HTR-8/SVneo (cell line): Measurements from ENCODE around the genes LDLRAD1 and FAM151A.

- RRBS: no CpG with 5 or more reads among the region's 12 CpGs
Observed at GRCh38 chr1:53294514-53295018, 33.3 kb downstream of the LRP8 start.

DNA sequence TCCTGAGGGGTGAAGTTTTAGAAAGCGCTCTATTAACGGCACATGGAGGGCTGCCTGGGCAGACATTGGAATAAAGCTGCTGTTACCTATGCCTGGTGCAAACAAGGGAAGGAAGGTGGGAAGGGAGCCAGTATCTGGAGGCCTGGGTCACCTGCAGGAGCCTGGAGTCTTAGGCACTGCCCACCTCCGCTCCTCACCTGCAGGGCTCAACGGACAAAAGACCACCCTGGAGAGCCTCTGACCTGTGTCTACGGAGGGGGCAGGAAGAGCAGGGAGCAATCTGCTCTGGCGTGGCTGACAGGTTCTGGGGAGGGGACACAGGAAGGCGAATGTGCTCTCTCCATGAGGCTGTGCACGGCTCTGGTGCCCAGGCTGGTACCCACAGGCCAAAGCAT is 69.9 kb downstream of the DMRTB1 start:
- RRBS: no CpG with 5 or more reads among the region's 8 CpGs

DNA sequence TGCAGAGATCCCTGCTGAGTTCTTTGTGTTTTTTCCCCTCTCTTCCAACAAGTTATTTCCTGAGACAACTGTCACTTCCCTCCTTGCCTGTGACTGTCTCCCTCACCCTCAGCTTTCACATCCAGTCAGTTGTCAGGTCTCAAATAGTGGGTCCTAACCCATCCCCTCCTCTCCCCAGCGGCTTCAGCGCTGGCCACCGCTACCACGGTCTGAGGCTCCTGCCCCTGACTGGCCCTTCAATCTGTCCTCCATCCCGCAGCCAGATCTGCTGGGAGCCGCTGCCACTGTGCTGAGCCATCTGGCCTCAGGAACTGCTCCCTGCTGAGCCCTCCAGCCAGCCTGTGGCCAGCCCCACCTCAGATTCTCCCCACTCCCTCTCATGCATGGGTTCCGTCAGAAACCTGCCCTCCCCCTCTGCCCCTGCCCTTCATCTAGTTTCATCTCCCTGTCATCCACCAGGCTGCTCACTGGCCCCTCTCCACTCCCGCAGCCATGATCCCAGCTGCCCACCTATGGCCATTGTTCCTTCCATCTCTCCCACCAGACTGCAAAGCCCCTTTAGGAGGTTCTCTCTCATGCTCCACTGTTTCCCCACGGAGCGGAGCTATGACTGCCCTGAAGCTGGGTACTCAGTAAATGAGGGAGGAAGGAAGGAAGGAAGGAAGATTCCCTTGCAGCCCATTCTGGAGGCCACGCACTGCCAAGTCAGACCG is 53.2 kb downstream of the GLIS1 start:
- RRBS: no CpG with 5 or more reads among the region's 12 CpGs

GRCh38 chr1:53697765-53698333 is 41.1 kb downstream of the GLIS1 start:
- RRBS: no CpG with 5 or more reads among the region's 12 CpGs

DNA sequence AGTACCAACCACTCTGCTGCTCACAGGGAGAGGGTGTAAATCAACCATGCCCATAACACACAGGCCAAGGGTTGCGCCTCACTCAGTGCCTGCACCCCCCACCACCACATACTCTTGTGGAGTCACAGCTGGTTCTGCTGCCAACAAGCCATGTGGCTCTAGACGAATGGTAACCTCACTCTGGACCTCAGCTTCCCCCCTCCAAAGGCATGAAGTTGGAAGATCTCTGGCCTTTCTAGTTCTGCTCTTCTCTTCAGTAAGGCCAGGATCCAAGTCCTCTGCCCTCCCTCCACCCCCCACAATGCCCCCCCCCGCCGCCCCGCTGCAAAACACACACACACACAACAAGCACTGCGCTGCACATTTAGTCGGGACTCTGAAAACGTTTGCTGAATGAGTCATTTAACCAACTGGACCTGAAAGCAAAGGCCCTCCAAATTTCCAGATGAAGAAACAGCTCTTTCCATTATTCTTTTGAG is 1.7 kb upstream of the GLIS1 start:
- RRBS: no CpG with 5 or more reads among the region's 8 CpGs

- RRBS: no CpG with 5 or more reads among the region's 9 CpGs
Observed at GRCh38 chr1:53862475-53863056, 24.5 kb upstream of the NDC1 start.

DNA sequence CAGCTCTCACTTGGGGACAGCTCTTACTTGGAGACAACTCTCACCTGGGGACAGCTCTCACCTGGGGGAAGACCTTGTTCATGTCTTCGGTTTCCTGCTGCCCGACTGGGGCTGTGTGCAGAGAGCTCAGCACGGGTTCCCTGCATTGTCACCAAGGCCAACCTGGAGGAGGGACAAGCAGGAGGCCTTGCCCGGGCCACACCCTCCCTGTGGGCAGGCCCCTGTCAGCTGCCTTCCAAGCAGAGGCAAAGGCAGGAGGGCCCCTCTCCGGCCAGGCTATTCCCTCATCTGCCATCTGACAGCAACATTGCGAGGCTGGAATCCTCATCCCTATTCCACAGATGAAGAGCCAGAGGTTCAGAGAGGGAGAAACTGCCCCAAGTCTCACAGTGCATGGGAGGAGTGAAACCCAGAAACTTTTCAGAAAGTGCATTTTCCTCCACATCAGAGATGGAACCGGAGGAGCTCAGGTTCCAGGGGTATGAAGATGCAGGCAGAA is at the start of gene LDLRAD1:
Gene LDLRAD1, minus strand, starts transcription at position 156 of the 499 bp plus-strand sequence.
- RRBS: 25% methylated on average over 2 of the region's 7 CpGs

- RRBS: no CpG with 5 or more reads among the region's 7 CpGs
Observed at GRCh38 chr1:54153766-54154237, 1.0 kb upstream of the CDCP2 start.

DNA sequence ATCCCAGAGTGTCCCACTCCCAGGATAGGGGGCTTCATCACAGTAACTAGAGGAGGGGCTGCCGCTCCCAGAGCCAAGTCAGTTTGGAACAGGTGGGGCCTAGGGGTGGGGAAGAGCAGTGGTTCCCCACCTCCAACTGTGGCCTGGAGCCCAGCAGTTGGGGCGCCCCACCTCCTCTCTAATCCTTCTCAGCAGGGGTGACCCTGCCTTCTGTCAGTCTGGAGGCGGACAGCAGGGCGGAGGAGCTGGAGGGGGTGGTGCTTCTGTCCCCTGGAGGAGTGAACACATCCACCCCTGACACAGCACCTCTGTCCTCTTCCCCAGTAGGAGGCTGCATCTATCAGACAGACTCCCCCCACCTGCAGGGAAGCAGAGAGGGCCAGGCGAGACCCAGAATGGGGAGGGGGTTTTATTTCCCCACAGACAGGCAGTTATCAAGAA is 73.8 kb downstream of the MRPL37 start:
- RRBS: no CpG with 5 or more reads among the region's 5 CpGs

DNA sequence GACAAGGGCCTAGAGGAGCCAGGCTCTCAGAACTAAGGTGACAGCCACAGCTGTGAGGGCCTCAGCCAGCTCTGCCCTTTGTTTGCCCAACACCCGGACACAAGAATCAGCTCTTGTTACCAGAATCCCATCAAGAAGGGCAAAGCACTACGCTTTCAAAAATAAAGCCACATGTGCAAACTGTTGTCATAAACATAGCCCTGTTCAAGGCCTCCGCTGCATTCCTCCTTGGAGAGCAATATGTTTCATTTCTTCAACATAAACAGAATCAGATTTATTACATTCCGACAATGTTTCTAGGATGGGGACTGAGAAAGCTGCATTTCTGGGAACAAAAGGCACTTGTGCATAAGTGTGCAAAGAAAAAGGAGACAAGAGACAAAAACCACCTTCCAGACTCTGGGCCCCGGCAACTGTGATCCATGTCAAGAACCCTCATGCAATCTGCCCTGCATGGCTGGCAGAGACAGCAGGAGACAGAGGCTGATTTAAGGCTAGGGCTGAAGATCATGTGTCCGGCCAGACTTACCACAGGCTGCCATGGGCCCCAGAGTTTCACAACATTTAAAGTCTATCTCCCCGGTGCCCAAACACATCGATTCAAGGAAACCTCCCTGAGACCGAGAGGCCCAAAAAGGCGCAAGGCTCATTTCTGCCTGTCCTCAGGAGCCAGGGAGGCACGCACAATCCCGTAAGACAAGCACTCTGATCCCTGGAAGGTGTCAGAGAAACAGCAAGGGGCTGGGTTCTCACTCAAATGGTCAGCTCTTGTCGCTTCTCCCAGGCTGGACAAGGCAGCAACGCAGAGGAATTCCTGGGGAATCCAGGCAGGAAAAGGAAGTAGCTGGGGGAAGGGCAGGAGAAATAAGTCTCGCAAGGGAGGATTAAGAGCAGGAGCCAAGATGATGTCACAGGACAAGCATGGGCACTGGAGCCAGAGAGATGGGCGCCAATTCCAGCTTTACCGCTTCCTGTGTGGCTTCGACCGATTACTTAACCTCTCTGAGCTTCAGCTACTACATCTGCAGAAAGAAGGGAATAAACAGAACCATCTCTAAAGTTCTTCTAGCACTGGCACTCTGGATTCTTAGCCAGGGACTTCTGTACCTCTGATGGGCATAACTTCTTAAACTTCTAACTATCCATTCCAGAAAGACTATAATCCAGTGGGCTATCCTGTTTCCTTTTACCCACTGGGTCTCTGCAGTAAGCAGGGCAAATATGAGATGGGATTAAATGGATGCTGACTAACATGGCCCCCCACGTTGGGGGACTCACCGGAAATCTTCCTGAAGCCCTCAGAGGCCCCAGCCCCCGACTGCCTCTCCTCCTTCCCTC is 135.5 kb downstream of the MRPL37 start:
- RRBS: 52% methylated on average over 4 of the region's 22 CpGs

DNA sequence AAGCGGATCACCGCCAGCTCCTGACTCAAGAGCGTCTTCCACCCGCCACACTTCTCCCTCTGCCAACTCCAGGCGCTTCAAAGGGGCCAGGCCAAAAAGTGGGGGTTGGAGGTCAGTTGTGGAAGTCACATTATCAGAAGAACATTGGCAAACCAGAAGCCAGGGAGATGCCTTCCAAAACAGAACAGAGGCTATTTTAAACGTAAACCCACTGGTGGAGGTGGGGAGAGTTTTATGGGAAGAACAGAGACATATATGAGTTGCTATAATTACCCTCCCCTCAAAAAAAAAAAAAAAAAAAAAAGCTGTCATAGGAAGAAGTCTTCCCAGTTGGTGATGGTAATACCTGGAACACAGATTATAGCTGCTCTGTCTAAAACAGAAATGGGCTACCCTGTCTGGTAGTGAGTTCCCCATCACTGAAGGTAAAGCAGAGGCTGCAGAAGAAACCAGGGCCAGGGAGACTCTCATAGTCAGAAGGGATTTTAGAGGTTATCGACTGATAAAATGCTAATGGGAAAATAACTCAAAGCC is 159.0 kb downstream of the MRPL37 start:
- RRBS: no CpG with 5 or more reads among the region's 7 CpGs

DNA sequence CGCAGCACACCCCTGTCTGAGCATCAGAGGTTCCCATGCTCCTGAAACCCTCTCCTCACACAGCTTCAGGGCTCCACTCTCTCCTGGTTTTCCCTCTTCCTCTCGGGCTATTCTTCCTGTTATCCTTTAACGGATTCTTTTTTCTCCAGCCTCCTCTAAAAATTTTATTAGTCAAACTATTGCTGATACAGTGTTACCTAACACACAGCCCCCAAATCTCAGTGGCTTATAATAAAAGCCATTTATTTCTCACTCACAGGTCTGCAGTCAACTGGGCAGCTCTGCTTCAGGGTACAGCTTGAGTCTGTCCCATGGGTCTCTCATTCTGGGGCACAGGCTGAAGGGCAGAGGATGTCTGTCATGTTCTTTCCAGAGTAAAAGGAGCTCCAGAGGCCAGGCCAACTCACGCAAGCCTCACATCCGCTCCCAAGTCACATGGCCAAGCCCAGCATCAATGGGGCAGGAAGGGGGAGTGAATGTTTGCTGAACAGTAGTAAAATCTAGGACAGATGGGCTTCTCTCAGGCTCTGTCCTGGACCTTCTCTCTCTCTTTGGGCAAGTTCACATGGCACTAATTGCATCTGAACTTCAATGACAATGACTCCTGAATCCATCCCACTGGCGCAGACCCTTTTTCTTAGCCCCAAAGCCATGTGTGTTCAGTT is 134.8 kb upstream of the ACOT11 start:
- RRBS: no CpG with 5 or more reads among the region's 6 CpGs

DNA sequence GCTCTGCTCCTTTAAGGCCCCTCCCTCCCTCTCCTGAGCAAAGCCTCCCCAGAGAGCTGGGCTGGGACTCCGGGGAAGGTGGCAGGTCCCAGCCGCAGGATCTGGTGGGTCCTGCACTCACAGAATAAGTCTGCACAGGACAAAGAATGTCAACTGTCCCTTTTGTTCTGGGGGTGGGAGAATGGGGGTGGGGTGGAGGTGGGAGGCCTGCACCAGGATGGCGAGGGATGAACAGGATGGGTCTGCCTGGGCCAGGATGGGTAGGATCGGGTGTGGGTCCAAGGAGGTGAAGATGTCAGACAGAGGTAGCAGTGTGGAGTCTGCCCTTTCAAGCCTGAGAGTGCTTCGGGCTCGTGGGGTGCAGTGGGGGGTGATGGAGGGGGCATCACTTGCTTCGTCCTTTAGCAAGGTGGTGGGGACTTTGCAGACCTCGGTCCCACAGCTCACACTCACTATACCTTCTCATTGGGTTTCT is 84.4 kb upstream of the ACOT11 start:
- RRBS: no CpG with 5 or more reads among the region's 8 CpGs

- RRBS: 83% methylated on average over 15 of the region's 47 CpGs
Observed at GRCh38 chr1:54474593-54475225, 73.3 kb upstream of the ACOT11 start.

DNA sequence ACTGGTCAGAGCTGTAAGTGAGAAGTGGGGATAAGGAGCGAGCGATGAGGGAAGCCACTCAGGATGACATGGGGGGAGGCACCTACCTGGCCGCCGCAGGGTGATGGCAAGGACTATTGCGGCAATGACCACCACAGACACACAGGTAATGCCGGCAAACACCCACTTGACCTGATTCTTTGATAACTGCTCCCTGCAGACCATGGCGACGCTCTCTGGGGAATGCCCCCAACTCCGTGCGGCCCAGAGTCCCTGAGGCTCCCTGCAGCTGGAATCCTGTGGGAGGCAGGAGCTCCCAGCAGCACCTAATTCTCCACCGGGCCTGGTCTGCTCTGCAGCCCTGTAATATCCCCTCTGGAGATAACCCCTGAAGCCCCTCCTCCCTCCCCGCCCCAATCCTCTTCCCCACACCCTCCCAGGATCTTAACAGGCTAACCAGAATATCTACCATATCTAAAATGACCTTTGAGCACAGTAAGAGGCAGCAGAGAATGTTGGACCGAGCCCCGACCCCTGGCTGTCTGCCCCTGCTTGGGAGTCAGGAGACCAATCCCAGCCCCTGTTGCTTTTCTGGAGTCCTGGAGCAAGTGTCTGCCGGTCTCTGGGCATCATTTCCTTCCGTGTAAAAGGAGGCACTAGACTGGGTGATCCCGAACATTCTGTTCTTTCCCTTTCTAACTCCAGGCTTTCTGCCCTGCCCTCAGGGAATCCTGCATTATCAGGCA is at the start of gene FAM151A:
Gene FAM151A, minus strand, starts transcription at position 334 of the 725 bp plus-strand sequence.
- RRBS: no CpG with 5 or more reads among the region's 17 CpGs

- RRBS: 78% methylated on average over 4 of the region's 14 CpGs
Observed at GRCh38 chr1:54796196-54796589, 4.9 kb downstream of the TTC22 start.

DNA sequence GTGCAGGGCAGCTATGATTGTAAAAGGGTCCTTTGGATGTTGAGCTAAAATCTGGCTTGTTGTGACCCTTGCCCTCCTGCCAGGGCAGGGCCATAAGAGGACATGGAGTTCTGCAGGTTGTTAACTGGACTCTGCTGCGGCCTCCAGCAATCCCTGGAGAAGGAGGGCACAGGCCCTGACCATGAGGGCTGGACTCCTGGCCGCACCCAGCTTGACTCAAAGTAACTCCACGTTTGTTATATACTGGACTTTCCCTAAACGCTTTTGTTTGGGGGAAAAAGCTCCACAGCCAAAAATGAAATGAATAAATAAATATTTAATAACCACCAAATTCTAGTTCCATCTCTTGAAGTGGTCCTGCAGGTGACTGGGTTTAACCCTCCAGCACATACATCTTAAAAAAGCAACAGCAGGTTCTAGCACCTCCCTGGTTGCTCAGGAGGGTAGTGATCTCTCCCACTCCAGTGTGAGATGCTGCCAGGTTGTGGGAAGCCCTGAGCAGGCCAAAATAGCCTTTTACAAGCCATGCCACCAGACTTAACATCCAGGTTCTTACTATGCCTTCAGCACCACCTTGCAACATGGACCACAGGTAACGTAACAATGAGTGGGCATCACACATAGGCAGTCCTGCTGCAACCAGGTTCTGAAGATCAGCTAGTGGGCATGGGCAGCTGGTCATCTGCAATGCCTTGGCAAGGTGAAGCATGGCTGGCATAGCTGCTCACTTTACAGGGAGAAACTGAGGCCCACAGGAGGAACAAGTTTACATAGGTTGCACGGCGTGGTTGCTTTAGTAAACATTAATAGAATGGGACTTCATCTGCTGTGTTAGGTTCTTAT is 40.2 kb downstream of the LEXM start:
- RRBS: no CpG with 5 or more reads among the region's 7 CpGs

GRCh38 chr1:54854627-54855057 is 32.4 kb downstream of the DHCR24 start:
- RRBS: no CpG with 5 or more reads among the region's 11 CpGs

DNA sequence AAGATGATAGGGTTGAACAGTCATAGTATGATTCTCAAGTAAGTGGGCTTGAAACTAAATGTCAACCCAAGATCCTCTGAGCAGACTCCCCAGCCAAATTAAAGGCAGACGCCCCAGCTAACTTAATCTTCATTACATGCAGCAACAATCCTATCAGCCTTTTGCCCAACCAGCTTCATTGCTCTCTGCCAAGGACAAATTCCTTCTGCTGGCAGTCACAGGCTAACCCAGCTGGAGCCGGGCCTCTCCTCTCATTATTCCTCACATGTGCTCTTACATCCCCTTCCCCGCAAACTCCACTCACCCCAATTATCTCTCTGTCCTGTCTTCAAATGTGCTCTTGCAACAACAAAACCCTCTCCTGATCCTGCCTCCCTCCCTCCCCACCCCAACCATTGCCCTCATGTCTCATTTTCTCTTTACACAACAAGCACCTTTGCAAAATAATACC is 35.8 kb upstream of the DHCR24 start:
- RRBS: no CpG with 5 or more reads among the region's 3 CpGs

- RRBS: no CpG with 5 or more reads among the region's 7 CpGs
Observed at GRCh38 chr1:54965477-54965947, 14.9 kb upstream of the TMEM61 start.